Left lung (tissue), 1 donor: Measurements from ENCODE around the gene LHPP.

DNA sequence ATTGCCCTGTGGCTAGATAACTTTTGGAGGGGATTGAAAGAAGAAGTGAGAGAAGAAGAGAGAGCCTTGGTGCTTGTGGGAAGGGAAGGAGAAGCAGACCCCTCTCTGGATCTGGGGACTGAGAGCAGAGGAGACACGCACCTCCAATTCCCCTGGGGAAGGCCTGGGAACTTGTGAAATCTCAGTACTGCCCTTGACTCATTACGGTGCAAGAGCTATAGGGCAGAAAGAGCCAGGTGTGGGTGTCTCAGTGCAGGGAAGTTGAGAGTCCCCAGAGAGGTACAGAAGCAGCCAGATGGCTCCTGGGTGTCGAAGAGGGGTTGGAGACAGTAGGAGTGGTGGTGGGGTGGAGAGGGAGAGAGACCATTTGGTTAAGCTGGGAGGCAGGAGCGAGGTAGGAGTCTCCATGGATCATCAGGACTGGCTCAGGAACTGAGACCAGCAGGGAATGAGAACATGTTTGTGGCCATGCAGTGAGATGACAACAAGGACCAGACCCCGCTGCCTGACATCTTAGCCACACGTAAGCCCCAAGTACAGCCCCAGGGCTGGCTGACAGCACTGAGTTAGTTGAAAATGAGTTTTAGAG lies 238.1 kb downstream of the BUB3 start:
- PRO-cap = no peak

- PRO-cap = no peak
These were observed 6.1 kb downstream of the CHST15 start for GRCh38 chr10:124087095-124087958.

DNA sequence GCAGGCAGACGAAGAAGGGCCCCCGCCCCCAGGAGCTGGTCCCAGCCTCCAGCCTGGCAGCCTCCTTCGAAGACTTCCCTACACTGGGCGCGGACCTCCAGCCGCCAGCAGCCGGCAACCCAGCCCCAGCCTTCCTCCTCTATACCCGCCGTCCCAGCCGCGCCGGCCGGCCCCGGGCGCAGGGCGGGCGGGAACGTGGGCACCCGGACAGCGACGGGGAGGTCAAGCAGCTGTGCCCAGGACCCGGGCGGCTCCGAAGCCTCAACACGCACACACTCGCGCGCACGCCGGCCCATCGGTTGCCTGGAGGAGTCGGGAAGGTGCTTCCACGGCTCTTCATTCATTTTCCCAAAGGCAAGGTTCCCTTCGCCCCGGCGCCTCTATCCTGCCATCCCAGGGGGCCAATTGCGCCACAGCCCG lies 1.6 kb downstream of the CHST15 start:
- PRO-cap = no peak

DNA sequence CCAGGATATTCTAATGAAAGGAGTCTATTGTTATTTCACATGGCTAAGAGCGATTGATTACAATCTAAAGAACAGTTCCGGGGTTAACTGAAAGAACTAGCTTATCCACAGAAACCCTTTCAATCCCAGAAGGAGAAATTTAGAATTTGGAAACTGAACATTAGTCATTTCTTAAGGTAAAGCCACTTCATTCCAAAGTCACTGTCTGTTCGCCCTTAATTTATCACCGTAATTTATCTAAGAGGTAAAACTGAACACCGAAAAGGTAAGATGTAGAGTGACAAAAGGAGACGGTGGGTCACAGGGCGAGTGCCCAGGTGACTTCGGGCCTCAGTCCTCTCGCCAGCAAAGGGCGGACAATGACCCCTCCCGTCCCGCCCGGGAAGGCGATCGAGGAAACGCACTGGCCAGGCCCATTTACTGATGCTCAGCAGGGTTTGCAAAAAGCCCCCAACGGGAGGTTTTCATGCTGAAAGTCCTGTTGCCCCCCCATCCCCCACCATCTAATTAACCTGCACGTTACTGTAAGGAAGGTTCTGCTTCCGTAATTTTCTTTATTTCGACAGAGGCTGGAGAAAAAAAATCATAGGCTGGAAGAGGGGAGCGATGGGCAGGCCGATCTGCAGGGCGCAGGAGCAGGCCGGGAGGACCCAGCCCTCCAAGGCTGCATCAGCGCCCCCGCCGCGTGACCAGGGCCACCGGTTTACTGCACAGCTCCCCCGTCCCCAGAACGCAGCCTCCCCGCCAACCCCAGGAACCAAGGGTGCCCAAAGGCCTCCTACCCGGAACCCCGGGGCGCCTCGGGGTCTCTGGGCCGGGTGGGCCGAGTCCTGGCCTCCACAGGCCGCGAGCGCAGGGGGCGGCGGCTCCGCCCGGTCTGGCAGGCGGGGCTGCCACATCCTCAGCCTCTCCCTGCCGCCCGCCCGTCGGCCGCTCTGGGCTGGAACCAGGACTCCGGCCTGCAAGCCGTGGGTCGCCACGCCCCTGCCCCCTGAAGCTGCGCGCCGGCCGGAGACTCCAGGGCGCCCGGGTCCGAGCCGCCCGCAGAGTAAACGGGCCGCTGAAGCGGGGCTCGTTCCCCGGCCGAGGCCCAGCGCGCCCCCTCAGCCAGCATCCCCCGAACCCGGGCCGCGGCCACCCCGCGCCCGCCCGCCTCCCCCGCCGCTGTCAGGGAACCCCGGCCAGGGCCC lies 682 bp downstream of the OAT start:
- PRO-cap = bidirectional peak, plus-strand start at position 904 of the sequence, minus-strand start at position 928 of the sequence

- PRO-cap = bidirectional peak, plus-strand start at chr10:124461820, minus-strand start at chr10:124461743; bidirectional peak, plus-strand start at chr10:124462113, minus-strand start at chr10:124462052
These were observed at the start of gene LHPP for GRCh38 chr10:124461497-124462488. Gene LHPP, plus strand, starts transcription at chr10:124461823.

- PRO-cap = no peak
These were observed 72.8 kb downstream of the LHPP start for GRCh38 chr10:124534111-124535051.

DNA sequence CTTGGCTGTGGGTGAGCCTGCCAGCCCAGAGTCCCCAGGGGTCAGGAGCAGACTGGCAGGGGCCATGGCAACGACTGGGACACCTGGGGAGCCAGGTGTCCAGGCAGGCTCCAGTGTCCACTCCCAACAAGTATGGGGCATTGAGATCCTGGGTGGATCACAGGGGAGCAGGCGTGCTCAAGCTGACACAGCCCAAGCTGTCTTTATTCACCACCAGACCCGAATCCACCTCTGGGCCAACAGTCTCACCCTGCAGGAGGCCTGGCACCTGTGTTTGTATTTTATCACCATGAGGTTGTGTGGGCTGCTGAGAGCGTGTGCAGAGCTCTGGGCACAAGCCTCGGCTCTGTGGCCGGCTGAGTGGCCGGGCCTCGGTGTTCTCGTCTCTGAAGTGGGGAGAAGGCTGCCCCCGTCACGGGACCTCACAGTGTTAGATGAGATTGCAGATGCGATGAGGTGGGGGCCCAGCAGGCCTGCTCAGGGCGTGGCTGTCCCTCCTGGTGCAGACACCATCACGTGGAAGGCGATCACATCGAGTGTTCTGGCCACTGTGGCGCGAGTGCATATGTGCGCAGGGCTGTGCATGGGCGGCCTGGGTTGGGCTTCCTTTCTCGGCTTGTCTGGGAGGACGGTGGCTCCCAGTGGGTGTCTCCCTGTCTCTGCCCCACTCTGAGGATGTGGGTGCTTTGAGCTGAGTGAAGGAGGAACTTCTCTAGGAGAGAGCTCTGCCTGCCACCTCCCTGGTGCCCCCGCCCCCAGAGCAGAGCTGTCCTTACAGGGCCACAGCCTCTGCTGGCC lies 82.9 kb downstream of the LHPP start:
- PRO-cap = no peak

DNA sequence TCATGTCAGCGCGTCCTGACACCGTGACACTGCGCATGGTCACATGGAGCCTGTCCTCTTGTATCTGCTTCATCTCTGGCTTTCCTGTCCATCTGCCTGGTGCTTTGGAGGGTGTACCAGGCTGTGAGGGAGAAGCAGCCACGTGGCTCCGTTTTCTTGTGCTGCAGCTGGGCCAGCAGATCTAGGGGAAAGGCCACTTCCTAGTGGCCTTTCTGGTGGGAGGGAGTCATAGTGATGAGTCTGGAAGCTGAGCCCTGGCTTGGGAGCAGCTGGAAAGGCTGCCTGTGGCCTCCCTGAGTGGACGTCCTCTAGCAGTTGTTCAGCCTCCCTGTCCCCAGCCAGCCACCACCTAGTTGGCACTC lies 96.3 kb downstream of the LHPP start:
- PRO-cap = no peak

DNA sequence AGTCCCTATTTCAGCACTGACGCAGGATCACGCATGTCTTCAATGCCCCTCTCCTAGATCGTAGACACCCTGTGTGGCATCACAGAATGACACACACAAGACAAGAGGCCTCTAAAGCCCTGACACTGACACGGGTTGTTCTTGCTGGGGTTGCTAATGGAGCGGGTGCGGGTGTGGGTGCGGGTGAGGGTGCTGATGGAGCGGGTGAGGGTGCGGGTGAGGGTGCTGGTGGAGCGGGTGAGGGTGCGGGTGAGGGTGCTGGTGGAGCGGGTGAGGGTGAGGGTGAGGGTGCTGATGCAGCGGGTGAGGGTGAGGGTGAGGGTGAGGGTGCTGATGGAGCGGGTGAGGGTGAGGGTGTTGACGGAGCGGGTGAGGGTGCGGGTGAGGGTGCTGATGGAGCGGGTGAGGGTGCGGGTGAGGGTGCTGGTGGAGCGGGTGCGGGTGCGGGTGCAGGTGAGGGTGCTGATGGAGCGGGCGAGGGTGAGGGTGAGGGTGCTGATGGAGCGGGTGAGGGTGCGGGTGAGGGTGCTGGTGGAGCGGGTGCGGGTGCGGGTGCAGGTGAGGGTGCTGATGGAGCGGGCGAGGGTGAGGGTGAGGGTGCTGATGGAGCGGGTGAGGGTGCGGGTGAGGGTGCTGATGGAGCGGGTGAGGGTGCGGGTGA lies 133.9 kb downstream of the FAM53B start:
- PRO-cap = no peak

DNA sequence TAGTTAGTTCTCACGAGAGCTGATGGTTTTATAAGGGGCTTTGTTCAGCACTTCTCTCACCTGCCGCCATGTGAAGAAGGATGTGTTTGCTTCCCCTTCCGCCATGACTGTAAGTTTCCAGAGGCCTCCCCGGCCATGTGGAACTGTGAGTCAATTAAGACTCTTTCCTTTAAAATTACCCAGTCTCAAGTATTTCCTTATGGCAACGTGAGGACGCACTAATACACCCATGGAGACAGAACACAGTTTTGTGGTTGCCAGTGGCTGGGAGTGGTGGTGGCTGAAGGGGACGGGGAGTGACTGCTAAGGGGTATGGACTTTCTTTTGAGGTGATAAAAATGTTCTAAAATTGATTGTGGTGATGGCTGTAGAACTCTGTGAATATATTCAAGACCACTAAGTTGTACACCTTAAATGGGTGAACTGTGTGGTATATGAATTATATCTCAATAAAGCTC lies 109.7 kb downstream of the FAM53B start:
- PRO-cap = no peak

DNA sequence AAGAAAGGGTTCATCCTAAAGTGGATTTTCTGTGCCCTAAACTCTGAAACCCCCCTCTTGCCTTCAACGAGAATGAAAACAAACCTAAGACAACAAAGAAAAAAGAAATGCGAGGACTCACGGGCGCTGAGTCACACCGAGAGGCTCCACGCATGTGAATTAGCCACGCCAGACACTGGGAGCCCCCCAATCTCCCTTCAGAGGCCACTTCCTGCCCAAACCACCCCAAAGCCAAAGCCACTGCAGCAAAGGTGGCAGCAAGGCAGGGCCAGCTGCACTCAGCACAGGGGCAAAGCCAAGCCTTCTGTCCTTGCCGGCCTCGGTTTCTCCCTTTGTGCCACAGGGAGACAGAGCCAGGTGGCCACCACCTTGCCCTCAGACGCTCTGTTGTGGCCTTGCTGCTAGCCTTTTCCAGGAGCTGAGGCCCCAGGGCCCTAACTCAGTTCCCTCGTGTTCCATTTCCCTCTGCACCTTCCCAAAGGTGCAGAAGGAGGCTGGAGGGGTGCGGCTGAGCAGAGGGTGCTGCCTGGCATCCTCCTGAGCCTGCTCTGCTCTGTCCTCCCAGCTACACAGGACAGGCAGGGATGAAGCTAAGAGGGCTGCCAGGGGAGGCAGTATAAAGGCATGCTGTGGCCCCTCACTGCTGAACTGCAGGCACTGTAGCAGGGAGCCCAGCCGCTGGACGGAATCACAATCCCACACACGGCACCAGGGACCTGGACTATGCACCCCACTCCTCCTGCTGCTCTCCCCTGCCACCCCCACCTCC lies 93.2 kb downstream of the FAM53B start:
- PRO-cap = no peak

GRCh38 chr10:124677083-124677822 lies 66.9 kb downstream of the FAM53B start:
- PRO-cap = no peak

DNA sequence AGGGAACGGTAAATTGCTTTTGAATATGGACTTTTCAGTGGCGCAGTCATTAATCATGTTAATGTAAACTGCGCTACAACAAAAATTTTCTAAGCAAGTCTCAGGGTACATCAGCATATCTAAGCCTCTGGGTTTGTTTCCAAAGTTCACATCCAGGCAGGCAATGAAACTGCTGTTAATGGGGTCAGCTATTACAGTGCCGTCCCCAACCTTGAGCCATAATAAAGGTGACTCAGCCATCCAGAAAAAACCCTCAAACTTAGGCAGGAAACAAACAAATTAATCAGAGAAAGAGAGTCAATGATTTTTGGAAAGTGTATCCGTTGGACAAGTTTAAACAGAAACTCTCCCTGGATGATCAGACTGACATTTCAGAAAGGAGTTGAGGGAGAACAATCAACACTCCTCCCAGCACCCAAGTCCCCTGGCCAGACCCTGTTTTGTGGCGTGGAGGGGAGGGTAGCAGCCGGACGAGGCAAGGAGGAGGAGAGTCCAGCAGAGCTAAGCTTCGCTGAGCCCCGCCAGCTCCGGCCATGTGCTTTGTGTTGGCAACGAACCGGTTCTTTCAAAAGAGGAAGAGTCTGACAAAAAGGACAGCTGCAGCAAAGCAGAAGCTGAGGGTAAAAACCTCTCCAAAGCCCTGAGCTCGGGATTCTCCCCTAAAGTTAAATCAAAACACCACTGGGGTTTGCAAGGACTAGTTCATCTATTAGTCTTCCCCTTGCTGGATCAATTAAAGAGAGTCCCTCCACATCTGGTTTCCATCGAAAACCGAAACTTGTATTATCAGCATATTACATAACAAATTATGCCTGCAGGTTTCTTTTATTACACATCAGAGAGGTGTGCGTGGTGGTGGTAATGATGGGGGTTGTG lies 3.6 kb downstream of the FAM53B start:
- PRO-cap = no peak

GRCh38 chr10:124742410-124743028 lies 1.7 kb downstream of the FAM53B start:
- PRO-cap = no peak

- PRO-cap = no peak
These were observed 29.4 kb upstream of the CTBP2 start for GRCh38 chr10:125056925-125058013.

DNA sequence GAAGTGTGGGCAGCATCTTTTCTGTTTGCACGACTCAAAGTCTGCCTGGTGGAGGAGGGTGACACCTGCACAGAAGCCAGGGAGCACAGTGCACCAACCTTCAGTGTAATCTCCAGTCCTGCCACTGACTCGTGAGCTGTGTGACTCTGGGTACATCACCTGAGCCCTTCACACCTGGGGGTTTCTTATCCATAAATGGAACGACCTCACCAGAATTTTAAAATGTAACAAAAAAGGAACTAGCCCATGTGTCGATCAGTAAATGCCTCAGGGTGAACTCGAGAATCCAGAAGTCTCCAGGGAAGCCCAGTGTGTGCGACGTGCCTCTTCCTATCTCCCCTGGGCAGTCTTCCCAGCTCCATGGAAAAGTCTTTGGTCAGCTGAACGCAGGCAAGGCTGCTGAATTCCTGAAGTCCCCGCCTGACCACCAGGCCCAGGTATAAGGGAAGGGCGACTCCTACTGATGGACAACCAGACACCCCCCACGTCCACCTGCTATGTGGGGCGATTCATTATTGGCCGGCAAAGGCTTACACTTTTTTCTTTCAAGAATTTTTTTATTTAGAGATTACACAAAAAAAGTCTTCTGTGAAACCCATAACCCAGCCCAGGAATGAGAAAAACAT lies 38.8 kb upstream of the CTBP2 start:
- PRO-cap = no peak

GRCh38 chr10:125075622-125076644 lies 48.1 kb upstream of the CTBP2 start:
- PRO-cap = no peak

DNA sequence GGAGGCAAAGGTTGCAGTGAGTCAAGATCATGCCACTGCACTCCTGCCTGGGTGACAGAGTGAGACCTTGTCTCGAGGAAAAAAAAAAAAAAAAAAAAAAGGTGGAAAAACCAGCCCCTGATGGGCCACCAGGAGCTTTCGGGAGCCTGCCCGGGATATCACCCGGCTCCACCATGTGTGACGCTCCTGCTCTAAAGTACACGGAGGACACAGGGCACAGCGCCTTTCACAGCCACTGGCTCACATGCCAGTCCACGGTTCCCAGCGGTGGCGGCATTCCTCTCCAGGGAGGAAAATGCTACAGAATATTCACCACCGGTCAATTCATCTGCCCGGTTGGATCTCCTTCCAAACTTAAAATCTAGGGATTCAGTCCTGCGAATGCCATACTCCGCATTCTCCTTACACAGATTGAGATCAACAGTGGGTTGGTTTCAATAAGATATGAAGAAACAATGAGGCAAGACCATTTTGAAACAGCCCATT lies 51.2 kb upstream of the CTBP2 start:
- PRO-cap = no peak

GRCh38 chr10:125081554-125082370 lies 53.9 kb upstream of the CTBP2 start:
- PRO-cap = no peak

DNA sequence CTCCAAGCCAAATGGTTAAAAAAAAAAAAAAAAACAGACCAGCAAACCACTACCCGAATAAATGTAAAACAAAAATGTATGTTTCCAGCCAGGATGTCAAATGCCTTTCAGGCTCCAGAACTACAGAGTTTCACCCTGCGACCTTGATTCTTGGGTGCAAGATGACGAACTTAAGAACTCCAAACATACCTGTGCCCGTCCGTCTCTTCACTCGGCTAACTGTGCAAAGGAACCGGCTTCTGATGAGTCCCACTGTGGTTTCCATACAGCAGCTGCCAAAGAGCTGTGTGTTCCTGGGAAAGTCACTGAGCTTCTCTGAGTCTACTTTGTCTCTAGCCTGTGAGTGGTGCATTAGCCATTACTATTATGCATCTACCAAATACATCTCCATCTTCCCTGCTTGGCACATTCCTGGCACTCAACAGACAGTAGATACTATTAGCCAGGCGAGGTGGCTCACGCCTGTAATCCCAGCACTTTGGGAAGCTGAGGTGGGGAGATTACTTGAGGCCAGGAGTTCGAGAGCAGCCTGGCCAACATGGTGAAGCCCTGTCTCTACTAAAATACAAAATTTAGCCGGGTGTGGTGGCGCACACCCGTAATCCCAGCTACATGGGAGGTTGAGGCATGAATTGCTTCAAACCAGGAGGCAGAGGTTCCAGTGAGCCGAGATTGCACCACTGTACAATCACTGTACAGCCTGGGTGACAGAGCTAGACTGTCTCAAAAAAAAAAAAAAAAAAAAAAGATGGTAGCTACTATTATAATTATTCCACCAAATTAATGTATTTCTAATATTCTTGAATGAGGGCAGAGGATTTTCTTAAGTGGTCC lies 111.0 kb upstream of the CTBP2 start:
- PRO-cap = no peak